Lower leg skin (tissue), 2 donors: ENCODE data around the genes IQUB, GCC1, ARF5 and PAX4.

DNA sequence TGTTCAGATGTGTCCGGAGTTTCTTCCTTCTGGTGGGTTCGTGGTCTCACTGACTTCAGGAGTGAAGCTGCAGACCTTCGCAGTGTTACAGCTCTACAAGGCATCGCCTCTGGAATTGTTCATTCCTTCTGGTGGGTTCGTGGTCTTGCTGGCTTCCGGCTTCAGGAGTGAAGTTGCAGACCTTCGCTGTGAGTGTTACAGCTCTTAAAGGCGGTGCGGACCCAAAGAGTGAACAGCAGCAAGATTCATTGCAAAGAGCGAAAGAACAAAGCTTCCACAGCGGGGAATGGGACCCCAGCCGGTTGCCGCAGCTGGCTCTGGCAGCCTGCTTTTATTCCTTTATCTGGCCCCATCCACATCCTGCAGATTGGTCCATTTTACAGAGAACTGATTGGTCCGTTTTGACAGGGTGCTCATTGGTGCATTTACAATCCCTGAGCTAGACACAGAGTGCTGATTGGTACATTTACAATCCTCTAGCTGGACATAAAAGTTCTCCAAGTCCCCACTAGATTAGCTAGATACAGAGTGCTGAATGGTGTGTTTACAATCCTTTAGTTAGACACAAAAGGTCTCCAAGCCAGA is 25.9 kb downstream of the RNF133 start:
- PRO-cap = no peak
- RAMPAGE, long total RNA, 2 experiments = no peak in any of the 2 experiments

GRCh38 chr7:122702272-122702774 is 399 bp downstream of the RNF148 start:
- PRO-cap = no peak
- RAMPAGE, long total RNA, 2 experiments = no peak in any of the 2 experiments

DNA sequence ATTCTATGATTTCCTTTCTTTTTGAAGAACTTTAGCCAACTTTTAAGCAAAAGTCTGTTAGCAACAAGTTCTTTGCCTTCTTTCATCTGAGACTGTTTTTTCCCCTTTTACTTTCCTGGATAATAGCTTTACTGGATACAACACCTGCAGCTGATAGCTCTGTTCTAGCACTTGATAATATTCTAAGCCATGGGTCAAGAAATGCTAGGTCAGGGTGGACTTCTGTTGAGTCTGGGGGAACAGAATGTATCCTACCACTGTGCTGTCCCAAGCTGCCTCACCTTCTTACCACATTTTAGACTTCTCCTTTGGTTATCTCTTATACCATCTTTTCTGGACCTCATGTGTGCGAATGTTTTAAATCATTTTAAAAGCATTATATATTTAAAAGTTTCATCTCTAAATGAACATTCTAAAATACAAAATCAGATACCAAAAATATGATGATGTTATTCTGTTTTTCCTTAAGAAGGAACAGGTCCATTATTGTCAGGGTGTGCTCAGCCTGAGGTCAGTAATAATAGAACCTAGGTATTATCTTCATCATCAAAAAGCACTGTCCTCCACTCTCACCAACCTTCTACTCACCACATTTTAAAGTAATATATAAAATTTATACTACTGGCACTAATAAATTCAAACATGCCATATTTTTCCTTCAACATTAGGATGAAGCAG is 57.5 kb downstream of the CADPS2 start:
- PRO-cap = no peak
- RAMPAGE, long total RNA, 2 experiments = no peak in any of the 2 experiments

GRCh38 chr7:123534308-123534704 is at the start of gene IQUB:
Gene IQUB (minus strand): TSS chr7:123534595.
- PRO-cap = bidirectional peak, plus-strand start at chr7:123534794, minus-strand start at chr7:123534575
- RAMPAGE, long total RNA, 2 experiments = no peak in any of the 2 experiments

DNA sequence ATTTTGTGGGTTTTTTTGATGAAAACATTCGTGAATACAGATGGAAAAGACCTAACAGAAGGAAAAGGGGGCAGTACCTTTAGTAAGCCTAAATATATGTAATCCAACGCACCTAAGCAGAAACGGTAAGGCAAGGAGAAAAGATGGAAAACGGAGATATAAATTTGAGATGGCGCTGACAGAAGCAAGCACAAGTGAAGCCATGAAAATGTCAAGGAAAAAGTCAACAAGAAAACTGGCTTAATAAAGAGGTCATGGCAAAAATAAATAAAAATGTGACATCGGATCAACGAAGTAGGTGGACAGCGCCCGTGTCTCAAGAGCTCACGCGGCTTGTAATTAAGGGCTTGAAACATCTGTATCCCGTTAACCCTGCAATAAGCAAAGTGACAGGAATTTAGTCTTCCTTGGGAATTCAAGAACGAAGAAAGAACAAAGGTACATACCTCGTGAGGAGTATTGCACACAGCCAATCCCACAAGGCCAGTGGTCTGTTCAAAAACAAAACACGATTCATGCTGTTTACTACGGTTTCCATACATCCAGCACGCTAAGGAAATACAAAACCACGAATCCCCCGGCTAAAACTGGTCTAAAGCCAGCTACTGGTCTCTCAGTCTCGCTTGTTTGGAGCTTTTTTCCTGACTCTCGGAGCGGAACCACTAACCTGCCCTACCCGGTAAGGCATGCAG is 514 bp downstream of the NDUFA5 start:
- PRO-cap = no peak
- RAMPAGE, long total RNA, 2 experiments = no peak in any of the 2 experiments

DNA sequence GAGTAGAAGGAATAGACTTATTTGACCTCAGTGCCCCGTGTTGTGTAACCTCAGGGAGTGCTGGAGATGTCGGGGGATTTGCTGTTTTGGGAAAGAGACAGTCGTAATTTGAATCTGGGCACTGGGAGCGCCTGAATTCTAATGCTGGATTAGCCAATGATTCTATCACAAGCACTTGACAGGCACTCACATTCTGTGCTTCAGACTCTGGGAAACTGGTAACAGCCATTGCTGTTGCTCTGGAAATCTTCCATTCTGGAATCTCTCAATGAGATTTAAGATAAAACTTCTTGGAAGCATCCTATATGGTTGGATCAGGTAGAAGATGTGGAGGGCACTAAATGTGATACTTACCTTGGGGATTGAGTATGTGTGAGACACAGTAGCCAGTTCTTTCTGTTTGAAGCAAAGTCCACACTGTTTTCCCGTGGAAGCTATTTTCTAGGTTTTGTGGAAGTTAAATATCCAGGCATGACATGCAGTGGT is 13.6 kb upstream of the LMOD2 start:
- PRO-cap = no peak
- RAMPAGE, long total RNA, 2 experiments = no peak in any of the 2 experiments

GRCh38 chr7:123645247-123646043 is 10.2 kb upstream of the LMOD2 start:
- PRO-cap = no peak
- RAMPAGE, long total RNA, 2 experiments = no peak in any of the 2 experiments

DNA sequence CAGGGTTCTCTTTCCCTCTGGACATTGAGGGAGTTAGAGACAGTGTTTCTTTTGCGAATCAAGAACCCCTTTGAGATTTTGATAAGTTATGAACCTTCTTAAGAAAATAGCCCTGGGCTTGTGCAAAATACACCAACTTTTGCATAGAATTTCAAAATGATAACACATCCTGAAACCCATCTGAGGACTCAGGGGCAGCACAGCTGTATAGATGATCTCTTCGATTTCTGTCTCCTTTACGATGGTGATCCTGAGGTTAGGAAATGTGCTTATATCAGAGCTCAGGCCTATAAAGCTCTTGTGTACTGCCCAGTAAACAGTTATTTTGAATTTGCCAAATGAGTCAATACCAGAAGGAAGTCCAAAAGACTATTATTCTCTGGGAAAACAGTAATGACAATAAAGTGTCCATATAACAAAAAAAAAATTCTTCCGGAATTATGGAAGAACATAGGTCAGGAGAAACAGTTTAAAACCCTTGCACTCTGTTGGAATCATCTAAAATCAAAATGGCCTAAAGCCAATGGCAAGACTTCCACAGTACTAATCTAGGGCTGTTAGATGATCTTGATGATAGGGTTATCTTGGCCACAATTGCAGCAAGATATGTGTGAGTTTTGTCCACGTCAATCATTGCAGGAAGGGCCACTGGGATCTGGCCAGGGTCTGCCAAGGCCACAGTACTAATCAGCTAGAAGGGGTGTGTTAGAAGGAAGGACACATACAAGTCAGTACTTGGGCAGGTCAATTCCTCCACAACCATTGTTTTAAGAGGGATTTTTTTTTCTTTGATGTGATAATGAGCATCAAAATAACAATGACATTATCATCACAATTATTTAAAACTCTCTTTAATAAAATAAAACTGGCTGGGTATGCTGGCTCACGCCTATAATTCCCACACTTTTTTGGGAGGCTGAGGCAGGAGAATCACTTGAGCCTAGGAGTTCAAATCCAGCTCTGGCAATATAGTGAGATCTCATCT is 1.4 kb downstream of the LMOD2 start:
- PRO-cap = no peak
- RAMPAGE, long total RNA, 2 experiments = no peak in any of the 2 experiments

- PRO-cap = no peak
- RAMPAGE, long total RNA, 2 experiments = no peak in any of the 2 experiments
Observed at GRCh38 chr7:123683070-123683825, 27.6 kb downstream of the LMOD2 start.

DNA sequence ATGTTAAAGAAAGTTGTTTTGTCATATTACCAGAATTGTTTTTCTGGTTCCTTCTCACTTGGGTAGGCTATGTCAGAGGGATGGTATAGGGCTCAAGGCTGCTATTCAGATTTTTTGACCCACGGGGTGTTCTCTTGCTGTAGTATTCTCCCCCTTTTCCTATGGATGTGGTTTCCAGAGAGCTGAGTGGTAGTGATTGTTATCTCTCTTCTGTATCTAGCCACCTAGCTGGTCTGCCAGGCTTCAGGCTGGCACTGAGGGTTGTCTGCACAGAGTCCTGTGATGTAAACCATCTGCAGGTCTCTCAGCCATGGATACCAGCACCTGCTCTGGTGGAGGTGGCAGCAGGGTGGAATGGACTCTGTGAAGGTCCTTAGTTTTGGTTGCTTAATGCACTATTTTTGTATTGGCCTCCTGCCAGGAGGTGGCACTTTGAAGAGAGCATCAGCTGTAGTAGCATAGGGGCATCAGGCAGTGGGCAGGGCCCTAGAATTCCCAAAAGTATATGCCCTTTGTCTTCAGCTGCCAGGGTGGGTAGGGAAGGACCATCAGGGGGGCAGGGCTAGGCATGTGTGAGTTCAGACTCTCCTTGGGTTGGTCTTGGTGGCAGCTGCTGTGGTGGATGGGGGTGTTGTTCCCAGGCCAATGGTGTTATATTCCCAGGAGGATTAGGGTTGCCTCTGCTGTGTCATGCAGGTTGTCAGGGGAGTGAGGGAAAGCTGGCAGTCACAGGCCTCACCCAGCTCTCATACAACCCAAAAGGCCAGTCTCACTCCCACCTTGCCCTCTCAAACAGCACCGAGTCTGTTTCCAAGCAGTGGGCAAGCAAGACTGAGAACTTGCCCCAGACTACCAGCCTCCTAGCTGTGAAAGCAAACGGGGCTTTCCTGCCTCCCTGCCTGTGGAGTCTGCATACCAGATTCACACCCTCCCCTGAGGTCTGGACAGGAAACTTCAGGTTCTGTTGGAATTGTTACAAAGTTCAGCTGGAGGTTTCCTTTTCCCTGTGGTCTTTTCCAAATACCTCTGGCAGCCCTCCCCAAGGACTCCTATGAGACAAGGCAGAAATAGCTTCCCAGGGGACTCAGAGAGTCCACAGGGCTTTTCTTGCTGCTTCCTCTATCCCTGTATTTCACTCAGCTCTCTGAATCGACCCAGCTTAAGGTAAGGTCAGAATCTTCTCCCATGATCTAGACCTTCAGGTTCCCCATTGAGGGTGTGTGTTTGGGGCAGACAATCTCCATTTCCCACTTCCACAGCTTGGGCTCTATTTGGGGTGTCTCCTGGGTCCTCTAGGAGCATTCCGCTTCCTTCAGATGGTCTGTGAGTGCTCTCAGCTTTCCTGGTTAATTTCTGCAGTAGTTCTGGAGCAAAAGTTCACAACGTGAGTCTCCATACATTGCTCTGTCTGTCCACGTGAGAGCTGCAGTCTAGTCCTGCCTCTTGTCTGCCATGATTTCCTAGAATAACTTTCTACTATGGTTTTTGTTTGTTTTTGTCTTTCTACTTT is 1.3 kb downstream of the HYAL4 start:
- PRO-cap = no peak
- RAMPAGE, long total RNA, 2 experiments = no peak in any of the 2 experiments

- PRO-cap = no peak
- RAMPAGE, long total RNA, 2 experiments = no peak in any of the 2 experiments
Observed at GRCh38 chr7:124032303-124032747, 542 bp downstream of the TMEM229A start.

GRCh38 chr7:124033196-124033997 is 530 bp upstream of the TMEM229A start:
- PRO-cap = no peak
- RAMPAGE, long total RNA, 2 experiments = no peak in any of the 2 experiments

GRCh38 chr7:124952495-124952928 is 22.9 kb upstream of the POT1 start:
- PRO-cap = no peak
- RAMPAGE, long total RNA, 2 experiments = no peak in any of the 2 experiments

GRCh38 chr7:124992863-124993529 is 63.4 kb upstream of the POT1 start:
- PRO-cap = no peak
- RAMPAGE, long total RNA, 2 experiments = no peak in any of the 2 experiments

GRCh38 chr7:126700933-126701479 is 551.7 kb downstream of the GRM8 start:
- PRO-cap = no peak
- RAMPAGE, long total RNA, 2 experiments = no peak in any of the 2 experiments

- PRO-cap = no peak
- RAMPAGE, long total RNA, 2 experiments = no peak in any of the 2 experiments
Observed at GRCh38 chr7:127253441-127254333, 946 bp upstream of the GRM8 start.

GRCh38 chr7:127585183-127586046 is at the start of gene GCC1:
Gene GCC1 (minus strand): TSS chr7:127585596.
- PRO-cap = bidirectional peak, plus-strand start at chr7:127585677, minus-strand start at chr7:127585577
- RAMPAGE, long total RNA, 2 experiments = no peak in any of the 2 experiments

- PRO-cap = bidirectional peak, plus-strand start at chr7:127588378, minus-strand start at chr7:127588294
- RAMPAGE, long total RNA, 2 experiments = start-site peak on the plus strand in 1 of 2 experiments, at chr7:127588408-127588437 at its widest, 103 reads per replicate
Observed at GRCh38 chr7:127587944-127588590, at the start of gene ARF5. Gene ARF5 (plus strand): TSS chr7:127588411.

GRCh38 chr7:127617921-127618541 is at the start of gene PAX4:
Gene PAX4 (minus strand): TSS chr7:127618142.
- PRO-cap = no peak
- RAMPAGE, long total RNA, 2 experiments = no peak in any of the 2 experiments

GRCh38 chr7:127619451-127620698 is 1.9 kb upstream of the PAX4 start:
- PRO-cap = no peak
- RAMPAGE, long total RNA, 2 experiments = no peak in any of the 2 experiments